Airway epithelial cell (primary cell): ENCODE results near the gene SLC6A15.

DNA sequence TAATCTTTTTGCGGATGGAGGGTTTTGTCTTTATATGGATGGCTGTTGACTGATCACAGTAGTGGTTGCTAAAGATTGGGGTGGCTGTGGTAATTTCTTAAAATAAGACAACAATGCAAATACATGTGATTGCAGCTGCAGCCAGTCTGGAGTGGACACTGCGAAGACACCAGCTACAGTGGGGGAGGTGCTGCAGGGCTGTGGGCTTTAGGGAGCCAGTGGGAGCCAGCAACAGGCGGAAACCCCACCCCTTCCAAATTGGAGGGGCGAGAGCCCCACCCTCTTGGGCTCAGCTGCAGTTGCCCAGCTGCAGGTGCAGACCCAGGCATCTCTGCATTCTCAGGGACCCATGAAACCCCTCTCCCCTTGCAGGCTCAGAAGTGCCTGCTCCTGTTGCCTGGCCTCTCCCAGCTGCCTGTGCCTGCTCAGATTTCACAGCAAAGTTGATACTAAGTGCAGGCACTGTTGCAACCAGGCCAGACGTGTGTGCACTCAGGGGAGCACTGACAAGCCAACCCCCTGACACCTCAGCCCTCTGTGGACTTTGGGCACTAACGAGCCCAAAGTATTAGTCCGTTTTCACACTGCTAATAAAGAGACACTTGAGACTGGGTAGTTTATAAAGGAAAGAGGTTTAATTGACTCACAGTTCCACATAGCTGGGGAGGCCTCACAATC lies 104.9 kb downstream of the MYF5 start:
- RAMPAGE, long total RNA, result no peak

DNA sequence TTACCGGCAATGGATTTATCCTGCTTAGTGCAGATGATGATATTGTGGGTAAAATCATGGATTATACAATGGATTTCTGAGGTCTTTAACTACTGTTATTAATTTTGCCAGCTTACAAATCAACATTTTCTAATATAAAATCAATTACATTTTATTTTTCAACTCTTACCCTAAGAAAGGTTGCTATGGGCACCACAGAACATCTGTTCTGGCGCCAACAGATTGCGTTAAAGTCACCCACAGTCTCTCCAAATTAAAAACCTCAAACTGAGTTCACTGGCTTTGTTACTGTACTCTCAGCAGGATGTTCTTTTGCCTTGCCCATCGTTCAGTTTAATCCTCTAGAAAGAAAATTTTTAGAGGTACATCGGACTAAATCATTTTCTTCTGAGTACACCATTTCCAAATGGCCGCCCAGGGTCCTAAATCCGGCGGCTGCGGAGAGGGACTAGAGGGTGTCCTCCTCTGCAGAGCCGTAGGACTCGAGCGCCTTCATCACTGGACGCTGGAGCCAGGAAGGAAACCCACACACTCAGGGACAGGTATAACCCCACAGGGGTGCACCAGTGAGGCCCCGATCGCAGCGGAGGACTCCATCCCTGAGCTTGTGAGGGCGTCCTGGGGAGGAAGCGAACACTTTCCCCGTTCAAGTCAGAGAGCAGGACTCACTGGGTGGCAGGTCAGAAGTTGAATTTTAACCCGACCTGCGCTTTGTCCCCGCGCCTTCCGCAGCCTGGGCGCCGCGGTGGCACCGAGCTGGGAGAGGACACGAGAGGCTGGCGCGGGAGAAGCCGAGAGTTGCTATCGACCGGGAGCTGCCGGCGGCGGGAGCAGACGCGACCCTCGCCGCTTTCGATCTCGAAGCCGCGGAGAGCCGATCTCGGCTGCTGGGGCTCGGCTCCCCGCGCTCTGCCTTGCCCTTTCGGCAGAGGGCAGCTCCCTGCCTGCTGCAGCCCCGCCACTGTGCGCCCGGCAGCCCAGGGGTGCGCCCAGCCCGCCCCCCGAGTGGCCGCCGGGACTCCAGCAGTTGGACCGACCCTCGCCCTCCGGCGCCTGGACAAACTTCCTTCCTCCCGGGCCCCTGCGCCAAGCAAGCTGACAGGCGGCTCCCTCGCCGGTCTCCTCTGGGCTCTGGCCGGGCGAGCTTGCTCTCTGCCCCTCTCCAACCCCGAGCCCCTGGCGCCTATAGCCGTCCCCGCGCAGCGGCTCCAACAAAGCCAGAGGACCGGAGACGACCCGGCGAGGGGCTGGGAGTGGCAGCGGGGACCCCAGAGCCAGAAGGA lies 1.2 kb downstream of the LIN7A start:
- RAMPAGE, long total RNA, result no peak

DNA sequence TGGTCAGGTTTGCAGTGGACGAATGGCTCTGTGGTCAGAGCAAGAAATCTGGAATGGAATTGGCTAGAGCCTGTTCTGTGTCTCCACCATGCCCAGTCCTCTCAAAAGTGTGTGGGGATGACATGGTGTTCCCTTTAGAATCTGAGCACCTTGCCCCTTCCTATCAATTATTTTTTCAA lies 1.4 kb downstream of the ACSS3 start:
- RAMPAGE, long total RNA, result no peak

DNA sequence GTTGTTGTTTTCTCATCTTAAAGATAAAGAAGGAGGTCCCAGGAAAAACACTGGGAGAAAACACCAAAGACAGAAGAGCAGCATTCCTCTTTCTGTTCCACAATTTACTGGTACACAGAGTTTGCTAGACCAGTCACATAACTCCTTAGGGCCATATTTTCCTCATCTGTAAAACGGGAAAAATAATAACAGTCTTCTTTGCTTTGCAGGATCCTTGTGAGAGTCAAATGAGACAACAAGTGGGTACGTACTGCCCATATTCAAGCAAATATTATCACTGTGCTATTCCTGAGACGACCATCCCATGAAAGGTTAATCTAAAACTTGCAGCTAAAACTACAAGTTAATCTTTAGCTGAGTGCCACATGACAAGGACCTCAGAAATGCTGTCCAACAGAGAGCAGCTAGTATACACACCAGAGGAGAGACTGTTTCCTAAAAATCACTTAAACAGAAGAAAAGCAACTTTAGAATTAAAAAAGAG lies 162.8 kb upstream of the TMTC2 start:
- RAMPAGE, long total RNA, result no peak

GRCh38 chr12:82634704-82635103 lies 52.0 kb upstream of the TMTC2 start:
- RAMPAGE, long total RNA, result no peak

DNA sequence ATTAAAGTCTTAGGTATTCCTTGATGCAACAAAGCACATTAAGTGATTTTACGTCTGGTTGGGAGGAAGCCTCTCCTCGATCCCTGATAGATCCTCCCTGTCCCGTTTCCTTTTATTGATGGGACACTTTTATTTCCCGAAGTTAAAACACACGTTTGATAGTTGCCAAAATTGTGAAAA lies 1.2 kb downstream of the TMTC2 start:
- RAMPAGE, long total RNA, result no peak

DNA sequence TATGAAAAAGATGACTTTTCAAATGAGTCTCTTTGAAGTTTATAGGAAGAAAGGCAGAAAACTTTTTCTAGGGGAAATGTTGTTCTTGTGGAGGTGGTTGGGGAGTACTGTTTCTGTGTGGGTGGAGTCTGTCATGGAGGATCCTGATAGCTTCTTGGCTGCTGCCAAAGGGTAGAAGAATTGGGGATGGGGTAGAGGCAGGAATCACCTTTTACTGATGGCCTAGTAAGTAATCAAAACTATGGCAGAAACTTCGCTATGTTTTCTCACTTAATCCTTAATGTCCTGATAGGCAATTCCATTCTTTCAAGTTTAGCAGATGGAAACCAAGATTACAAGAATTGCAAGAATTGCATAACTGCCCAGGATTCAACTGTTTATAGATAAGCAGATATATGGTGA lies 463.8 kb downstream of the TMTC2 start:
- RAMPAGE, long total RNA, result no peak

GRCh38 chr12:83472126-83472670 lies 785.5 kb downstream of the TMTC2 start:
- RAMPAGE, long total RNA, result no peak

GRCh38 chr12:84893770-84894113 lies 18.9 kb downstream of the SLC6A15 start:
- RAMPAGE, long total RNA, result no peak

DNA sequence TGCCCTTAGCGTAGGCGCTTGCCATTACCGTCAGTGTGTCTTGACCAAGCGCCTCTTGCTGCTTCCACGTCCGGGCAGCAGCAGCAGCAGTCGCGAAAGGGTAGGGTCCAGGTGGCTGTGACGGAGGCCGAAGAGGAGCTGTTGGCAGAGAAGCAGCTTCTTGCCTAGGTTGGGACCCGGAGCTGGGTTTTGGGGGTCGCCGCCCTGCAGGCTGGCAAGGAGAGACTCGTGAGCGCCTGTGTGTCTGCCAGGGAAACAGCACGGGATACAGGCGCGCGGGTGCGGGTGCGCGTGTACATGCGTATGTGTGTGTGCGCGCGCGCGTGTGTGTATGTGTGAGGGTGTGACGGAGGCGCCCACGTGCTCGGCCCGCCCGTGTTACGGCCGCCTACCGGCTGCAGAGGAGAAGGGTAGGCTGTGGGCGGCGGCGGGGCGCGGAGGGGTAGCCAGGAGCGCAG lies at the start of gene SLC6A15:
SLC6A15 (minus strand) TSS at position 305 of the 458 bp plus-strand sequence.
- RAMPAGE, long total RNA, result start-site peak on the minus strand centred at position 264 of the sequence, 48 bp wide, 202 and 23 reads in 2 replicates

GRCh38 chr12:86712379-86712860 lies 456.2 kb upstream of the MGAT4C start:
- RAMPAGE, long total RNA, result no peak

- RAMPAGE, long total RNA, result no peak
These were observed 191.8 kb downstream of the KITLG start for GRCh38 chr12:88388430-88388983.

- RAMPAGE, long total RNA, result no peak
These were observed 154.9 kb downstream of the KITLG start for GRCh38 chr12:88425370-88425671.

GRCh38 chr12:89347383-89347890 lies 4.9 kb downstream of the DUSP6 start:
- RAMPAGE, long total RNA, result no peak

DNA sequence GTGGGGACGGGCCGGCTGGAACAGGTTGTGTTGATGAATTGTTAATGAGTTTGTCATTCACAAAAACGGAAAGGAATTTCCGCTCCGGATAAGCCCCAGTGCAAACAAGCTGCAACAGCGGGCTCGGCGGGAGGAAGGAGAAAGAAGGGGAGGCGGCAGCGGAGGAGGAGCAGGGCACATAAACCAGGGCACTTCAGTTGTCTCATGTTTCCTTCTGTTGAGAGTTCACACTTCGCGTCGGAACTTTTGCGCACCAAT lies 203 bp upstream of the DUSP6 start:
- RAMPAGE, long total RNA, result no peak

- RAMPAGE, long total RNA, result no peak
These were observed 16.1 kb upstream of the DUSP6 start for GRCh38 chr12:89368455-89368807.

DNA sequence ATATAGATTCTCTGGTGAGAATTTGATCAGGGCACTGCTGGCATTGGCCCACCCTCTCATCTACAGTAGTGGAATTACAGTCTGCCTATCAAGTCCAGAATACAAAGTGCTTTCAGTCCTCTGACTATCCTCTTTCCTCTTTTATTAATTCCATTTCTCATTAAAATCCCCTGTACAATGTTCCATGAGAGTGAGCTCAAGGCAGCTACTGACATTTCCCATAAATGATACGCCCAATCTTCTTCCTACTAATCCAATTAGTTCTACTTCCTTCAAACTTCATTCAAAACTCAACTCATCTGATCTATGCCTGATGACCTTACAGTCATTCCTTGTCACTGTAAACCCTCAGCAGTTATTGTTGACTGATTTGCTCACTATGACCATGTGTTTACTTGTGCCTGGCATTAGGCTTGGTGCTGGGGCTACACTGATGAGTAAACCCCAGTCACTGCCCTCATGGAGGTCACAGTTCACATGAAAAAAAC lies 38.3 kb upstream of the DUSP6 start:
- RAMPAGE, long total RNA, result no peak

GRCh38 chr12:89438799-89439478 lies 85.7 kb downstream of the GALNT4 start:
- RAMPAGE, long total RNA, result no peak

DNA sequence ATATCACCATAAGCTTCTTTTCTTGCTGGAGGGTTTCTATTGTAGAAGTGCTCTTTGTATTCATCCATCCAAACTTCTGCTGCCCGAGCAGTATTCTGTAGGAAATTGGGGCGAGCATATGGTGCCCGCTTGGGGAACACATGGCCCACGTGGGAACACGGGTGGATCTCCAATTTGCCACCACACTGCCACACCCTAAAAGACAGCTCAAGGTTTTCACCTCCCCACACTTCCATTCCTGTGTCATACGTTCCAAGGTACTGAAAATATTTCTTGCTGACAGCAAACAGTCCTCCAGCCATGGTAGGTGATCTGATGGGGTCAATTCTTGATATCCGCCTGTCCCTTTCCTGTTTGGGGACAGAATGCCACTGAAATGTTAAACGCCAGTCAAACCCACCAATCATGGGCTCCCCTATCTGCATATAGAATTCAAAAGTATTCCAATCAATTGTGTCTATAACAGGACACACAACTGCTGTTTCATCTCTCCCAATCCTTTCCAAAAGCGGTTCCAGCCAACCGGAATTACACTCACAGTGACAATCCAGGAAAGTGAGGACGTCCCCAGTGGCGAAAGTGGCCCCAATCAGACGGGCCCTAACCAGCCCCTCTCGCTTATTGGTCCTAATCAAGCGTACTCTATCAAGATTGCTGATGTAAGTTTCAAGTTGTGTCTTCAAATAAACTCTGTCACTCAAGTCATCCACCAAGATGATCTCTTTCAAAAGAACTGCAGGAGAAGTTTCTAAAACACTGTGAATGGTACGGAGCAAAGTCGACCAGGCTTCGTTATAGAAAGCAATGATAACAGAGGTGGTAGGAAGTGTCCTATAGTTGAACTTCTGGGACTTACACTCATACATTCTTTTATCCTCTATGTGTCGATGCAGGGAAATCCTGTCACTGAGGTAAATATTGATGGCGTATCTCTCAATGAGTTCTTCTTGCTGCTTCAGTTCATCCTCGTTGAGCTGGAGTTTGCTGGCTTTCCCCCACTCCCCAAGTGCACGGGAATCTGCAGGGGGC lies 958 bp downstream of the GALNT4 start:
- RAMPAGE, long total RNA, result no peak

DNA sequence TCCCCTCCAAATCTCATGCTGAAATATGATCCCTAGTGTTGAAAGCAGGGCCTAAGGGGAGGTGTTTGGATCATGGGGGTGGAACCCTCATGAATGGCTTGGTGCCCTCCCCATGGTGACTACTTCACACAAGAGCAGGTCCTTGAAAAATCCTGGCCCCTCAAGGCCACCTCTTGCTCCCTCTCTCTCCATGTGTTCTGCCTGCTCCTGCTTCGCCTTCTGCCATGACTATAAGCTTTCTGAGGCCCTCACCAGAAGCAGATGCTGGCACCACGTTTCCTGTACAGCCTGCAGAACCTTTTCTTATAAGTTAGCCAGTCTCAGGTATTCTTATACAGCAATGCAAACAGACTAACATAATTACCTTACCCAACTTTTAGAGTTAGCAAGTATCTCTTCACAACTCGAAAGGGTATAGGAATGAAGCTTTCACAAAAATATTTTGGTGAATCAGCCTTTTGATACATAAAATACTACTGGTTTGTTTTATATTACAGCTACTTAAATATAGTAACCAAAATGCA lies 67.9 kb downstream of the ATP2B1 start:
- RAMPAGE, long total RNA, result no peak